ENCODE data around the gene NUP153.

DNA sequence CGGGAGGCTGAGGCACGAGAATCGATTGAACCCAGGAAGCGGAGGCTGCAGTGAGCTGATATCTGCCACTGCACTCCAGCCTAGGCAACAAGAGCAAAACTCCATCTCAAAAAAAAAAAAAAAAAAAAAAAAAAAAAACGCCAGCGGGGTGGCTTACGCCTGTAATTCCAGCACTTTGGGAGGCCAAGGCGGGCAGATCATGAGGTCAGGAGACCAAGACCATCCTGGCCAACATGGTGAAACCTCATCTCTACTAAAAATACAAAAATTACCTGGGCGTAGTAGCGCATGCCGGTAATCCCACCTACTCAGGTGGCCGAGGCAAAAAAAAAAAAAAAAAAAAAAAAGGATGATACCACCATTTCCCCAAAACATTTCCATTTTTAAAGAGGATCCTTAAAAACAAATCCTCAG lies 72.7 kb downstream of the STMND1 start:
- PRO-cap = unidirectional peak, plus-strand start at position 127 of the sequence

GRCh38 chr6:17276755-17277228 lies 4.4 kb upstream of the RBM24 start:
- PRO-cap = no peak

- PRO-cap = no peak
Measured at GRCh38 chr6:17291575-17292162, 10.5 kb downstream of the RBM24 start.

DNA sequence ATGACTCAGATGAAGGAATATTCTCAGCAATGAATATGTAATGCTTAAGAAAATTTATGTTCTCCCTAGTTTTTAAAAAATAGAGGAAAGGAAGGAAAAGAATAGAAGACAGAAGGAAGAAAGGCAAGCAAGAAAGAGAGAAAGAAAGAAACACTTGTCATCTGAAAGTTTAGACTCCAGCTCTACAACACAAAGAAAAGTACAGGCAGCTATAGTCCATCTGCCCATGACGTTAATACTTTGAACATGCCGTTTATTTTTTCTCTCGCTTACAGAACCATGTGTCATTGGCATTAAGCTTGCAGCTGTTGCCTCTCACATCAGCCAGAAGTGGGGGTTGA lies 36.2 kb downstream of the CAP2 start:
- PRO-cap = no peak

- PRO-cap = bidirectional peak, plus-strand start at chr6:17707076, minus-strand start at chr6:17706868
Measured at GRCh38 chr6:17706714-17706990, at the start of gene NUP153. Gene NUP153, minus strand, starts transcription at chr6:17706925.

DNA sequence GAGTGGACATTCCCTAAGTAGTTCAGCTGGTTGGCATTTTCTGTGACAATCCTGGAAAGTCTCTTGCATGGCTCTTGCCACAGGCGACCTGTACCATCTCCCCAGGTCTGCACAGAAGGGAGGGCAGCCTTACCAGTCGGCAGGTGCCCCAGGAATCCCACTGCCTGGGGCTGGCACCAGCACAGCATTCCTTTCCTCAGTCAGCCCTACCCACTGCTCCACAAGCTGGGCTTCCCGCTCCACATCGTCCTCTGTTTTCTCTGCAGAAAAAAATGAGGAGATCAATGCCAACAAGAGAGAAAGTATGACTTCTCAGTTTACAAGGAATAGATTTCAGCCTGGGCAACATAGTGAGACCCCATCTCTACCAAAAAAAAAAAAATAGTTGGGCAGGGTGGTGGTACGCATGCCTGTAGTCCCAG lies 78.7 kb upstream of the NUP153 start:
- PRO-cap = no peak

- PRO-cap = no peak
Measured at GRCh38 chr6:17892057-17892760, 95.2 kb downstream of the KIF13A start.

DNA sequence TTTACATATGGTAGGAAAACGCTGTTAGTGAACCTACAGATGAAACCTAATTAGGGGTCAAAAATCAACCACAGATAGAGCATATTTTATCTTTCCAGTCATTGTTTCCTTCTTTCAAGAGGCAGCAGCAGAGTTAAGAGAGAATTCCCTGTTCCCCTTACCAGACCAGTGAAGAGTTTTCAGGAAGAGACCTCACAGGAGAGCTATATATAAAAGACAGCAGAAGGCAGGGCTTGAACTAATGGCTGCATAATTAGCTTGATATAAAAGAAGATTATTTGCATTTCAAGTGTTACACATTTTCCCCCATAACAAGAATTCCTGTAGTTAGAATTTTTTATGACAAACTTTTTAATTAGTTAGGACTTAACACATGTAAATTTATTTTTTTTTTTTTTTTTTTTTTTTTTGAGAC lies 47.0 kb downstream of the KIF13A start:
- PRO-cap = no peak

DNA sequence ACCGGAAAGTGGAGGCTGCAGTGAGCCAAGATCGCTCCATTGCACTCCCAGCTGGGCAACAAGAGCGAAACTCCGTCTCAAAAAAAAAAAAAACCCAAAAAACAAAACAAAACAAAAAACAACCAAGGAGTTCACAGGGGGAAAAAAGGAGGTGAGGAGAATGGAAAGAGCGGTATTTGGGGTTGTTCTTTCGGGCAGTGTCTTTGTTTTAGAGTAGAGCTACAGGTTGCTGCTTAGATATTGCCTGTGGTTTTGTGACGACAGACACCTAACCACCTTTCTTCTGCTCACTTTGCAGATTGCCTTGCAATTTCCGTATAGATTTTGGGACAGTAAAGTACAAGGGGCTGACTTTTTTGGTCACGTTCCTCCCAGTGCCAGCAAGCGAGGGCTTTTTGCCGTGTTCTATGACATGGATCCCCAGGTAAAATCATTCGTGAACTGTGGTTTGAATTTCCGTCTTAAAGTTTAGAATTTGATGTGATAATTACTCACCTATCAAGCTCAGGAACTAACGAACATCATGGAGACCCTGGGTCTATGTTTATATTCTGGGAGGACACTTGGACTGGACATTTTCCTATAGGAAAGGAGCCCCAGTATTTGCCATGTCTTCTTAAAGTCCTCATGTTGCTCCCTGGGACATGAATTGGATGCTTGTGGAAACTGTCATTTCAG lies 50.8 kb downstream of the DEK start:
- PRO-cap = no peak

DNA sequence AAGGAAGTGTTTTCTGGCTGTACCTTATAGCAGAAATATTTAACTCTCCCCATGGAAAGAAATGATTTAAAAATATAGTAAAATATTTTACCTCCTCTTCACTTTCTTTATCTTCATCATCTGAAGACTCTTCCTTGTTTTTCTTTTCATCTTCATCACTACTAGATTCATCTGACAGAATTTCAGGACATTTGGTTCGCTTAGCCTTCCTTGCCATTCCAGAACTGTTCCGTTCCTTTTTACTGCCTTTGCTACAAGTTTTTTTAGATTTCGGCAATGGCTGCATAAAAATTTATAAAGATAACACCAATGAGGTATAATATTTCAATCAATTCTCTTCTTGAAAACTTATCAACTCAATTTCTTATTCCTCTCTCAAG lies 14.8 kb downstream of the DEK start:
- PRO-cap = no peak

DNA sequence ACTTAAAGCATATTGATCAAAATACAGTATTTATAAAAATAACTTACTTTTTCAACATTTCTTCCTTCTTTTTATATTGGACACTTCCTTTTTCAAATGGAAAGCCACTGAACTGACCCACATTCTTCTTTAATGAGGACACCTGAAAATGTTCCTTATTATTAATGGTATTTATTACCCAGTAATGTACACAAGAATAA lies 8.1 kb downstream of the DEK start:
- PRO-cap = no peak

DNA sequence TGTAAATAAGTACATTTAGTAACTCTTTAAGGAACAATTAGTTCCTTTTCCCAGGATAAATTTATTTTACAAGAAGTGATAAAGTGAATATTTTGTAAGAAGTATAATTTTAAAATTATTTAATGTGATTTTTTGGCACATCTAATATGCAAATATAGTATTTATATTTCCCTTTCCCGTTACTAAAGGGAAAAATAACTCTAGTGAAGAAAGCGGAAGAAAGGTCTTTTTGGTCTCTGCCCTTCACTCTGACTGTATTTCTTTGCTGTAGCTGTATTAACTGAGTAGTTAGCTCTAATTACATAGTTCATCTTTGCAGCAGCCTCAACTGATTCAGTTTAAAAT lies 57.4 kb upstream of the RNF144B start:
- PRO-cap = unidirectional peak, plus-strand start at position 224 of the sequence

DNA sequence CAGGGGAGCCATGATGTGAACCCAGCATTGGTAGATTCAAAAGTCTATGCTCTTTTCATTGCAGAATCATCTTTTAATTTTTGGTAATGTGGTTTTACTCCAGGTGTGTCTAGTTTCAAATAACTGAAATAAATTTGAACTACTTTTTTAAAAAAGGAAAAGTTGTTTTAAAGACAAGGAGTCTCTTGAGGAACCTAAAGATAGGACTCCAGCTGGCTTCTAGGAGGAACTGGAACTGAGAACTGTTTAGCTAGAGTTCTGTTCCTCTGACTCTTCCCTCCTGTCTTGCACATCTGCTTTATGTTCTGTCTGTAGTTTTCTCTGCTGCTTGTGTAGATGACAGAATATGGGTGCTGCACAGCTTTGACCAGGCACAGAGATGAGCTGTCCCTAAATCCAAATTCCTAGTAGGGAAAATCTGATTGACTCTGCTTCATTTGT lies 27.7 kb upstream of the RNF144B start:
- PRO-cap = unidirectional peak, minus-strand start at position 274 of the sequence

DNA sequence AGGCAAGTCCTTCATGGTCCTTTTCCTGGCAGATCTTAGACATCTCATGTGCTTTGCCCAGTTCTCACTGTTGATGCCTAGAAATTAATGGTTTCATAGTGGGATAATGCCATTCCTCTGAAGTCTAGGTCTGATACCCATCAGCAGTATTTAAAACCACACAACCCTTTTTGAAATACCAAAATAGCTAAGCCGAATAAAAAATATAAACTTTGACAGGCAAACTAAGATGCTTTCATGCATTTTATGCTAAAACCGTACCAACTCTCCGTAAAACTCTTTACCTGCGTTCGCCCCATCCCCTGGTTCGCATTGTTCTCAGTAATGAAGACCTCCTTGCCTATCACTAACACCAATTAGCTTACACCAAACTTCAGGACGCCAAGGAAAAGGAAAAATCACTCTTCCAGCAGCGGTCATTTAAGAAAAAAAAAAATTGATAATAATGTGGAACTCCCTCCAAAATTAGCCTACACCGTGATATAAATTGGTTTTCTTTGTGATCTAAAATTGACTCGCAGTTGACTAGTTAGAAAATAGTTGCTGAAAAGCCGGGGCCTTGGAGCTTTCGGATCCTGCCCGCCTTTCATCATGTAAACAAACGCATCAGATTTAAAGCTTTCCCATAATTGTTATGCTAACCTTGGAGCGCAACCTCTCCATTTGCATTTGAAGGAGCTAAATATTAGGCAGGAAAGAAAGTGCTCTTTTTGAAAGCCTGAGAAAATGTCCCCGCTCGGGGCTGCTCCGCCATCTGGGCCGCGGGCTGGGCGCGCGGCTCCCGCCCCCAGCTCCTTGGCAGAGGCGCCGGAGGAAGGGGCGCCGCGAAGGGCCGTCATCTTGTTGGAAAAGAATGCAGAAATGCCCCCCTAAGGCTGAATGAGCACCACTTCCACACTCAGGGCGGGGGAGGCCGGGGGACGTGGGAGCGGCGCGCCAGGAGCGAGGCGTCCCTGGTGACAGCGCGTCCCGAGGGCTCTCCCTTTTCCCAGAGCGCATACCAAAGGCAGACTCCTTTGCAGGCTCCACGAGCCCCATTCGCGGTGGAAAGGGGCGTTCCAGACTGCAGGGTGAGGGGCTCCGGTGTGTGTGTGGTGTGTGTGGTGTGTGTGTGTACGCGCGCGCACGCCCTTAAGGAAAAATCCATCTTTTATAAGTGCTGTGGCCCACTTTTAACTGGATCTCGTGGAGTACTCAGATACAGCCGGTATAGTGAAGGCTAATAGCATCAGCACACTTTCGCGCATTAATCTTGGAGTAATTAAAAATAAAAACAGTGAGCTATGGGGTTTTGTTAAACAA lies 145.8 kb upstream of the ID4 start:
- PRO-cap = no peak

GRCh38 chr6:19806384-19806770 lies 30.8 kb upstream of the ID4 start:
- PRO-cap = no peak

DNA sequence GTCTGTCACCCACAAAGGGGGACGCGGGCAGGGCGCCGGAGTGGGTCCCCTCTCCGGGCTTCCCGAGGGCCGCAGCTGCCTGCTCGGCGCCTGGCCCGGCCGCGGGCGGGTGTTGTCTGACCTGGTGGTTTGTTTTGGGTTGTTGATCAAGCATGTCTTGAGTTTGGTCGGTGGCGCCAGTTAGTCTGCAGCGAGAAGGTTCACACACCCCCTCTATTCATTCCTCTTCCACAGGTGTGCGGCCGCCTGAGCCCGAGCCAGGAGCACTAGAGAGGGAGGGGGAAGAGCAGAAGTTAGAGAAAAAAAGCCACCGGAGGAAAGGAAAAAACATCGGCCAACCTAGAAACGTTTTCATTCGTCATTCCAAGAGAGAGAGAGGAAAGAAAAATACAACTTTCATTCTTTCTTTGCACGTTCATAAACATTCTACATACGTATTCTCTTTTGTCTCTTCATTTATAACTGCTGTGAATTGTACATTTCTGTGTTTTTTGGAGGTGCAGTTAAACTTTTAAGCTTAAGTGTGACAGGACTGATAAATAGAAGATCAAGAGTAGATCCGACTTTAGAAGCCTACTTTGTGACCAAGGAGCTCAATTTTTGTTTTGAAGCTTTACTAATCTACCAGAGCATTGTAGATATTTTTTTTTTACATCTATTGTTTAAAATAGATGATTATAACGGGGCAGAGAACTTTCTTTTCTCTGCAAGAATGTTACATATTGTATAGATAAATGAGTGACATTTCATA lies 2.0 kb downstream of the ID4 start:
- PRO-cap = no peak

DNA sequence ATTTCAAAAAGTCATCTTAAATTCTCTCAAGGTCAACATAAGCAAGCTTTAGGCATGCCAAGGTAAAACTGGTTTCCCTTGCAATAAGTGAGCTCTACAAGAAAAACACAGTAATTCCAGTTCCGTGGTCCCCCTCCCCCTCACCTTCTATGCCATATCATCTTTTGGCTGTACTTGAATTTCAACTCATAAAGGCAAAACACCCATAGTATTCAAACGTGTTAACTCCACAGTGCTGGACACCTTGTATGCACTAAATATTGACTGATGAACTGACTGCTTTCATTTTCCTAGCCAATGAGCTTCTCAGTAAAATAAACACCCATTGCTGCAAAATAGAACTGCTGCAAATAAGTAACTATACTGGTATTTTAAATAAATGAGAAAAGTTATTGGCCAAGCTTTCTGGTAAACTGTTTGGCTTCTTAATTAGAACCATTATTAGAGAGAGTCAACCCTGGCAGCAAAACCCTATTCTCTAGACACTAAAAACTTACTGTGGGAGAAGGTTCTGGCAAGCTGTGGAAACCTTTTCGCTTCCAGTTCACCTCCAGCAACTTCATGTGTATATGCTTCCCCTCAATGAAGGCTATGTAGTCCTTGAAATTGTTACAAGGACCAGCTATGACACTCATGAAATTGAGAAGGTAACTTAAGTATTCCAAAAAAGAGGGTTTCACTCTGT lies 86.1 kb downstream of the MBOAT1 start:
- PRO-cap = no peak

GRCh38 chr6:20138954-20139525 lies 73.2 kb downstream of the MBOAT1 start:
- PRO-cap = no peak

DNA sequence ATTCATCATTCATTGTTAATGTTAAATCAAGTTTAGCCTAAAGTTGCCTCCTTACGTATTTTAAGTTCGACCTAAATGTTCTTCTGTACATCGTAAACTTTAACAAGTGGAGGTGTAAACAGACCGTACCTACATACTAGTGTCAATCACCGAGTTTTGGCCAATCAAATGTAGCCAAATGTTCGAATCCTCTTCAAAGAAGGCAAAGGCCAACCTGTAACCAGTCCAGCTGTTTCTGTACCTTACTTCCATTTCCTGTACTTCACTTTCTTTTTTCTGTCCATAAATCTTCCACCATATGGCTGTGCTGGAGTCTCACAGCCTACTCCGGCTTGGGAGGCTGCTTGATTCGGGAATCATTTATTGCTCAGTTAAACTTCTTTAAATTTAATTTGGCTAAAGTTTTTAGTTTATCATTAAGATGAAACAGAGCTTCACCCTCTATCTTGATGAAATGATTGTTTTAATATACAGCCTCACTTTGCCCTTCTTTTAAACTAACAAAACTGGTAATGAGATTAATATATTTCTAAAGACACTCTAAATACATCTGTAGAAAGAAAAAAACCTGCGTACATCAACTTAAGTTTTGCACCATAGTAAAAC lies 13.3 kb downstream of the MBOAT1 start:
- PRO-cap = no peak

DNA sequence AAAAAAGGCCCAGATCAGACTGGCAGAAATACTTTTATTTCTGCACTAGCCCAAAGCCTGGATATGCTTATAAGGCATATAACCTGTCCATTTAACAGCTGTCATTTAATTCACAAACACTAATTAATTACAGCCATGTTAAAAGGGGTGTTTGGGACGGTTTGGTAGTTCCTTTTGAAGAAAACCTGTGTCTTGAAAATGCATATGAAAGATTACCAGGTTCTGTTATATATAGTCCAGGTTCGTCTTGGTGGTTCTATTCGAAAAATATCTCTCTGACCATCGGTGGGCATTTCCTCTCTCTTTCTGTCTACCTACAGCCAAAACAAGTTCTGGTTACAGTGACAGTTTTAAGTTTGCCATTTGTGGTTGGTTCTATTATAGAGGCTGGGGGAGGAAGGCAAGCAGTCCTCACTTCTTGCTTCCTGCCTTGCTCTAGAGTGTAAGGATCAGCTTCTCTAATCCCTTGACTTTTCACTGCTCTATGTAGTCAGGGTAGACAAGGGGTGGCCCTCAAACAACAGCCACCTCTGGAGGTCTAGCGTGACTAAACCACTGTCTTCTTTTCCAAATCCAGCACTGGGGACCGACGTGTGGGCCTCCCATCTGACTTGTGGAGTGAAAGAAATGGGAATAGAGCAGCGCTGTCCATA lies 16.0 kb downstream of the E2F3 start:
- PRO-cap = no peak

Data from colonic mucosa (tissue), 1 donor.